Metastatic Breast Carcinoma in the Brain (tissue), 10 donors: ENCODE data around the gene ANGEL1.

GRCh38 chr14:75429734-75429938 lies 1.8 kb downstream of the JDP2 start:
- PRO-cap, 10 experiments, result no peak in any of the 10 experiments

DNA sequence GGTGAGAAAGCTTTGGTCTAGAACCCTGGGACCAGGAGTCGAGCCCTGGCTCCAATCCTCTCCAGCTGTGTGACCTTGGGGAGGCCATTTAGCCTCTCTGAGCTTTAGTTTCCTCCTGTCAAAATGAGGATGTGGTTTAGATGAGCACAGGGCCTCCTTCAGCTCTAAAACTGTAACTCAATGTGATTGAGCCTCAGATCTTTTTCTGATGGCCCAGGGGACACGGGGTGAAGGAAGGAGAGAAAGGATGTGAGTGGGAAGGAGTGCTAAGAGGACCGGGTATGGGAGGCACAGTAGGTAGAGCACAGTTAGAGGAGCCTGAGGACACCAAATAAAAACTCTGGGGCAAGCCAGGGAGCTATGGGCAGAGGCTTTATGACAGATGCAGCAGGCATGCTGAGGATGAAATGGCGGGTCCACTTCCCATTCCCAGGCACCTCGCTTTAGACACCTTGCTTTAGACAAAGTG lies 7.8 kb downstream of the JDP2 start:
- PRO-cap, 10 experiments, result no peak in any of the 10 experiments

- PRO-cap, 10 experiments, result no peak in any of the 10 experiments
Observed at GRCh38 chr14:75451301-75451951, 23.6 kb downstream of the JDP2 start.

DNA sequence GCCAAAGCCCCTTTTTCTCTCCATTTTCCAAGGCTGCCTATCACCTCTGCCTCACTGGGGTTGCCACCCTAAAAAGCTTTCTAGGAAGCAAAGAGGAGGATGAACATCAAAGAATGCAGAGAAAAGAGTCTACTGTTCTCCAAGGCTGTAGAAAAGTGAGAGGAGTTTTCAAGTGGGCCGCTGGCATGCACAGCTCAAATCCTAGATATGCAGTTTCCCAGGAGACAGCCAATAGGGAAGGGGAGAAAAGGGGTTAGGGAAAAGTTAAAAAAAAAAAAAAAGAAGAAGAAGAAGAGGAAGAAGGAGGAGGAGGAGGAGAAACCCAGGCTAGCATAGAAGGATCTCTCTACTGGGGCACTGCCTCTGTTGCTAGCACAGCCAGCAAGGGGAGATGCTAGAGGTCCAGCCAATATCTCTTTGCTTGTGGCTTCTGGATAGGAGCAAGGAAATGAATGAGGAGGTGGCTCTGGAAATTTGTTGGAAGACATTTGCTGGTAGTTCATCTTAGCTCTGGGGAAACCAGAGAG lies 737 bp downstream of the BATF start:
- PRO-cap, 10 experiments, result peak in 8 of 10 experiments; most common minus-strand start position 157 of the sequence (in 8)

DNA sequence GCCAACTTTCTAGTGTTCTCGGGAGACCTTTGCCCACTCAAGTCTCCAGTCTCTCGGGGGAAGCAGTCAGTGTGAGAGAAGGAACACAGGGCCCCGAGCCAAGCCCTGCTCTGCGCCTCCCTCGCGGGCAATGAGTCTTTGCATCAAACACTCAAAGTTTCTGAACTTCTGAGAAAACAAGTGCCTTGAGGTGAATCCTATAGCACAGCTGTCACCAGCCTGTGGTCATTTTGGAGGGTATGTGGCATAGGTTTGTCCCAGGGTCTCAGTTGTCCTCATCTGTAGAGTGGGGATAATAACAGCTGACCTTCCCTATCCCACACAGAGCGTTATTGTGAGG lies 19.7 kb downstream of the BATF start:
- PRO-cap, 10 experiments, result no peak in any of the 10 experiments

GRCh38 chr14:75650599-75651180 lies 10.0 kb downstream of the ERG28 start:
- PRO-cap, 10 experiments, result no peak in any of the 10 experiments

GRCh38 chr14:75651293-75651940 lies 9.3 kb downstream of the ERG28 start:
- PRO-cap, 10 experiments, result no peak in any of the 10 experiments

- PRO-cap, 10 experiments, result no peak in any of the 10 experiments
Observed at GRCh38 chr14:75757184-75757569, 96.1 kb downstream of the TTLL5 start.

DNA sequence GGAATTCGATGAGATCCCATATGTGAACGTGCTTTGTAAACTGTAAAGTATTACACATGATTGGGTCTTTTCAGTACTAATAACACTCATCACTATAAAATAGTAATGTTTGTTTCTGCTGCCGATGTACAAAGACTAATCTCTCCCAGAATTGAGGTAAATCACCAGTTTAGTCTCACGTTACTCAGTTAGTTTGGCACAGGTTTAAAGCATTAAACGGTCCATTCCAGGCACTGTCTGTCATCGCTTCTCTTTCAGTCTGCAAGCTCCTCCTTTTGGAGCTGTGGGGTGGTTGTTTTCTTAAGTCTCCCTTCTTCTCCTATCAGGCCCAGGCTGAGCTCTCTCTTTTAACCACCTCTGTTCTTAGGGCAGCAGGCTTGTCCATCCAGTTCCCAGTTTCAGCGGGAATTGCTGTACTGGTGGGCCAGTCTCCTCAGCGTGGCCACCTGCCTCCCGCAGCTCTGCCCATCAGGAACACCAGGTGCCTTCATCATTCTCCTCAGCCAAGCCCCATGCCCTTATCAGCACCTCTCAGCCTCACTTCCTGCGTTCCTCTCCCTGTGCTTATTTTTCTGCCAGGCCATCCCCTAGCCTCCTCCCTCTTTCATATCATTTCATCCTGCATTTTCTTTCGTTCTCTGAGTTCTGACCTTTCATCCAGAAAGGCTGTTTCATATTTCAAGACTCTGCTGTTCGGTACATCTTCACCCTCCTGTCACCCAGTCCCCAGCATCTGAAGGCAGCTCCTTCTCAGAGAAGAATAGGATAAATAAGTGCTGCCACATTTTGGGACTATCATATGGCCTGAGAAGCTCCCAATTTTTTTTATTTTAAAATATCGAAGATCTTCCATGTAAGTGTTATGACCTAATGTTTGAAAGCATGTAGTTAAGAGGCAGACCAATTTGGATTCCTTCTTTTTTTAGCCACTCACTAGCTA lies 148.9 kb downstream of the TGFB3 start:
- PRO-cap, 10 experiments, result peak in 1 of 10 experiments; most common minus-strand start position 463 of the sequence (in 1)

DNA sequence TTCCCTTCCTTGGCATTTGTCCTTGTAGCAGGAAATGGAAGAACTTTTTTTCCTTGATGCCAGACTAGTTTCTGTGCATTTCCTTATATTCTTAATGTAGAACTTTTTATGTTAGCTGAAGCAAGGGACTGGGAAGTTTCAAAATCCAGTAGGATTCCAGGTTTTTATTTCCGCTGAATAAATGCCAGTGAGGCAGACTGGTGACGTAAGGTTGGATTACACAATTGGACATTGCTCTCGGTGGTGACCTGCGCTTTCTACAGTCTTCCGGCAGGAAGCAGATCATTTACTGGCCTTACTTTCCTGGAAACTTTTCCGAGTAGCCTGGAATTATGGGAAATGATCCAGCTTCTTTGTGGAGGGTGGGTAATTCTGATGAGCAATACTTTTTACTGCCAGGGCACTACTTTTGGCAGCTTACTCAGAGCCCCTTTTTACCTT lies 3.6 kb downstream of the IFT43 start:
- PRO-cap, 10 experiments, result no peak in any of the 10 experiments

DNA sequence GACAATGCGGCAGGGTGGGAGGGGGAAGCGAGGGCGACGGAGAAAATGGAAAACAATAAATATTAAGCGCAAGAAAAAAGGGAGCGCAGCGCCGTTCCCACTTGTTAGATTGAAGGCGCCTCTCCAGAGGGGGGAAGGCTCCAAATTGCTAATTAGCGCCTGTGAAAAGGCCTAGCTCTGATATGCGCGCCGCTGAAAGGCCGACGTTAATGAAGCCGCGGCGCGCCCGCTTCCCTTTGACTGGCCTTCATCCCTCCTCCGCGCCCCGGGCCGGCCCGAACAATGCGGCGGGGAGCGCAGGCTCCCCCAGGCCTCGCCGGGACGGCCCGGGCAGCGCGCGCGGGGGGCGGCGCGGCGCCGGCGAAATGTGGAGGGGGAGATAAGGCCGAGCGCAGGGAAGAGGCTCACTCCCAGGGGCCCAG lies 13.1 kb upstream of the GPATCH2L start:
- PRO-cap, 10 experiments, result no peak in any of the 10 experiments

- PRO-cap, 10 experiments, result no peak in any of the 10 experiments
Observed at GRCh38 chr14:76329528-76330164, 46.3 kb upstream of the ESRRB start.

GRCh38 chr14:76476430-76476629 lies 100.4 kb downstream of the ESRRB start:
- PRO-cap, 10 experiments, result no peak in any of the 10 experiments

DNA sequence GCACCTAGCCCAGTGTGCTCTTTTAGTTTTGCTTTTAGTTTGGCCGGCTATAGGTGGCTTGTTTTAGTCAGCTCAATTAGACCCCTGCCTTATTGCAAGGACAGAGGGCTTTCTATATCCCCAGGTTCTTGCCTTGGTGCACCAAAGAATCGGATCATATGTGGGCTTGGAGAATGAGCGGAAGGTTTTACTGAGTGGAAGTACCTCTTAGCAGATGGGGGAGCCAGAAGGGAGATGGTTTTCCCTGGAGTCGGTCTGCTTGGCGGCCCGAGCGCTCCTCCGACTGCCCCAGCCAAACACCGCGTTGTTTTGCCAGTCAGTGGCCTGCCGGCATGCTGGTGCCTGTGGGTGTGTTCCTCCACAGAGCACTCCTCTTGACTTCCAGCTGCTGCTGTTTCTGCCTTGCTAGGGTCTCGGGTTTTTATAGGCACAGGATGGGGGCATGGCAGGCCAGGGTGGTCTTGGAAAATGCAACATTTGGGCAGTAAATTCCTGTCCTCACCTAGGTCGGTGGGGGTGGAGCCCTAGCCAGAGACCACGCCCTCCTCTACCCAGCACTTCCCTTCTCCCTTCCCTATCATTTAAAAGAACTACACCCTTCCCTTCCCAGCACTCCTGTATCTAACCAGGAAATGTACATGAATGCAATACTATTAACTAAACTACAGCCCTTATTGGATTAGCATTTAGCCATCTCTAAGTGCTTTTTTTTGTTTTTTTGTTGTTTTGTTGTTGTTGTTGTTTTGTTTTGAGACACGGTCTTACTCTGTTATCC lies 34.8 kb upstream of the VASH1 start:
- PRO-cap, 10 experiments, result peak in 2 of 10 experiments; most common plus-strand start position 612 of the sequence (in 1); most common minus-strand start position 257 of the sequence (in 1)

GRCh38 chr14:76812422-76813274 lies at the start of gene ANGEL1:
TSS of gene ANGEL1 (minus strand) at chr14:76812882.
- PRO-cap, 10 experiments, result peak in 10 of 10 experiments; most common plus-strand start chr14:76812528 (in 1); most common minus-strand start chr14:76812861 (in 10)

DNA sequence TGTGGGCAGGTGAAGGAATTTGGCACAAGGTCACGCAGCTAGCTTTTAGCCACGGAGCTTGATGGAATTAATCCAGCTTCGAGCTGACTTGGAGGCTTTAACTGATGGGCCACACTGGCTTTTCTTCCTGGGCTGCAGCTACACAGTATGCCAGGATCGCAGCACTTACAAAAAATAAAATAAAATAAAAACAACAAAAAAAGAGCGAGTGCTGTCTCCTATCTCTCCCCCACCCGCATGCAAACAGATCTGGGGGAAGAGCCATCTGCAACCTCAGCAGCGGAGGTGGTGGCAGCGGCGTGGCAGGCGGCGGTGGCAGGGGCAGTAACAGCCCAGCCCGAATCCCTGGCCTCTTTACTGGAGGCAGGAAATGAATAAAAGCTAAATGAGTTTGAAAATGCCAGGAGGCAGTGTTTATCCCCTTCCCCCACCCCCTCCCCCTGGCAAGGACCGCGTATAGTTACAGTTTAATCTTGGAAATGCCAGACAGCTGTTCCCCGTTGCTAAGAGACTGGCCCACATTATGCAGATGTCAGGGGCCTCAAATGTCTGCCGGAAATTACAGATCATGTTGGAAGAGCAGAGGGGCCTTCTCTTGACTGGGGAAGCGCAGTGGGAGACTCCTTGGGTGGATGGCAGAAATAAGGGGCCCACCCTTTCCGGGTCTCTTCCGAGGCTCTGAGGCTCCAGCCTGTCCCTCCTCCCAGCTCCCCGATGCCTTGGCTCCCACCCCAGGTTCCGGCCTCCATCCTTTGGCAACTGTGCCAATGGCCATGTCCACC lies 93.6 kb downstream of the LRRC74A start:
- PRO-cap, 10 experiments, result peak in 6 of 10 experiments; most common plus-strand start position 557 of the sequence (in 1); most common minus-strand start position 356 of the sequence (in 6)

DNA sequence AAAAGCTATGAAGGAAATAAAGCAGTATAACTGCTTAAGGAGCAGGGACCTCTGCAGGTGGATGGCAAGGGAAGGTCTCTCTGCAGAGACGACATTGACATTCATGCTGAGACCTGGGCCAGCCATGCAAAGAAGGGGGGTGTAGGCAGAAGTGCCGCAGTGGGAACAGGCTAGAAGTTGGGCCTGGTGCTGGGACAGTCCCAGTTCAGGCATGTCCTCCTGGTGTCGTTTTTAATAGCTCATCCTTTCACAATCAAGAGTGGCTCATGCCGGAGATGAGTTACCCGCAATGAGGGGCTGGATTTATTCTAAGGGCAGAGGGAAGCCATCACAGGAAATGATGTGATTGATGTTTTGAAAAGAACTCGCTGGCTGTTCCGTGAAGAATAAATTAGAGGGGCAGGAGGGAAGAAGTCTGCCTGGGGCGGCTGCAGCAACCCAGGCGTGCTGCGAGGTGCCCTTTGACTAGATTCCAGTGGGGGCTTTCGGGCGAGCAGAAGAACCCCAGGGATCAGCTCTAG lies 72.6 kb downstream of the IRF2BPL start:
- PRO-cap, 10 experiments, result peak in 1 of 10 experiments; most common plus-strand start position 389 of the sequence (in 1)

DNA sequence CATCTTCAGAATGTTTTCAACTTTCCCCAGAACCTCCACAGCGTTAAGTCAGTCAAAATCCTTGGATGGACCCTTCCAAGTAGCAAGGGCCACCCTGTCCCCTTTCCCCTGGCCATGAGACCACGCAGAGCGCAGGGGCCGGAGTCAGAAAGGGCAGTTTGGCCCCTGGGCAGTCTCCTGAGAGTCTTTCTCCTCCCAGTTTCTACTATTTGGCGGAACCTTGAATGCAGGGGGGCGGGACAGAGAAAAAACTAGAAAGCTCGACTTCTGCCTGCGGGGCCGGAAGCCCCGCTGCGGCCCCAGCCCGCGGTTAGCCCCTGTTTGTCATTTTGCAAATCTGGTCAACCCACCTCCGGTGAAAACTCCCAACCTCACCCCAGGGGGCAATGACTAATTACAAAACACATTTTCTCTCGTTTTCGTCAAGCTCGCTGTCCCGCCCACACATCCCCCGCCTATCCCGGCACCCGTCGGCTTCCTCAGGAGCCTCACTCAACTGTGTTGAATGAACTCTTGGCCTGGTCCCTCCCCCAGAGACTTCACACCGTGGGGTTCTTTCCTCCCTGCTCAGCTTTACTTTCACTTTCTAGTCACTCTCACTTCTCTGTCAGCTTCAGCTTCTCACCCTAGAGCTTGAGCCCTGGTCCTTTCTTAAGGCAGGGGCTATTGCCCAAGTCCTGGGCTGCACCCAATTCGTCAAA lies 66.8 kb downstream of the IRF2BPL start:
- PRO-cap, 10 experiments, result peak in 8 of 10 experiments; most common plus-strand start position 582 of the sequence (in 5); most common minus-strand start position 179 of the sequence (in 6)

DNA sequence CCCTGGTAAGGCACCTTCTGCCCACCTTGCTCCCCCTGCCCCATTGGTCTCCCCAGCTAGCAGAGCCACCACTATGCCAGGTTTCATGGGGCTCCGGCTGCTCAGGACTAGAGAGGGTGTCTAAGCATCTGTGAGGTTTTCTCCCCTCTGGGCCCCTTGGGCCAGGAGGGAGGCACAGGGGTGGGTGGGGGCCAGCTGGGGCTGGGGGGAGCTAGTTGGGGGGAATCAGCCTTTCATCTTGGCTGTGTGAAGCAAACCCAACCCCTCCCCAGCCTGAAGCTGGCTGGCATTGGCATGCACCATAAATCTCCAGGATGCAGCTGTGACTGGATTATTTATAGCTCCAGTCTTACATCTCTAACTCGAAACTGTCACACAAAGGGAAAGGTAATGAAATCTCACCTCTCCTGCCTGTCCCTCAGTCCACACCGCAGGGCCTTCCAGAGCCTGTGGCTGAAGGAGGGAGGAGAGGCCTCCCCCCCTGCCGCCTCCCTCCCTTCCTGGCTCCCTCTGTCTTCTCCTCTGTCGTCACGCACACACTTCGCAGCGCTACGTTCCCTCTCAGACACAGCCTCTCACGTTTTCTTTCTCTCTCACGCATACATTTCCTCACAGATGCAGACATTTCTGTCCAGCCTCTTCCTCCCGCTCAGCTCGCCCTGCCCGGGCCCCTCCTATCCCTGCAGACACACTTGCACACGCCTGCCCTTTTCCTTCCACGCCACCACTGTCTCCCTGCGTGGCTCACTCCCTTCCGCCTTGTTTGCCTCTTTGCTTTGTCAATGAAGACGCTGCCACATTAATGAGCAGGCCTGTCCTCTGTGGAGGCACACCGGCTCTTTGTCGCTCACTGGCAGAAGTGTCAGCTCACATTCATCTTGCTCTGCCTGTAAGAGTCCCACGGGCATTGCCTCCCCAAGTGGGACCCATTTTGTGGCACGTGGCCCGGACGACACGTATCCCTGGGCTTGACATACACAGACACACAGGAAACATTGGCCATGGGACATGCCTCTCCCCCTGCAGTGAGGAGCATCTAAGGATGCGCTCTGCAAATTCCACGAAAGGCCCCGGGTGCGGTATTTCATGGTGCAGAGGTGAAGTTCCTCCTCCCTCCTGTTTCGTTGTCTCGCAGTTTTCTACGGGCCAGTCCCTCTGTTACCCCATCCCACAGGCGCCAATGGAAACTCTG lies 28.0 kb downstream of the IRF2BPL start:
- PRO-cap, 10 experiments, result peak in 2 of 10 experiments; most common plus-strand start position 421 of the sequence (in 2); most common minus-strand start position 451 of the sequence (in 2)

- PRO-cap, 10 experiments, result peak in 4 of 10 experiments; most common plus-strand start chr14:77023229 (in 3); most common minus-strand start chr14:77023203 (in 1)
Observed at GRCh38 chr14:77023040-77023364, 5.5 kb downstream of the IRF2BPL start.